Renal cortical epithelial cell (primary cell): ENCODE data around the gene TAL2.

DNA sequence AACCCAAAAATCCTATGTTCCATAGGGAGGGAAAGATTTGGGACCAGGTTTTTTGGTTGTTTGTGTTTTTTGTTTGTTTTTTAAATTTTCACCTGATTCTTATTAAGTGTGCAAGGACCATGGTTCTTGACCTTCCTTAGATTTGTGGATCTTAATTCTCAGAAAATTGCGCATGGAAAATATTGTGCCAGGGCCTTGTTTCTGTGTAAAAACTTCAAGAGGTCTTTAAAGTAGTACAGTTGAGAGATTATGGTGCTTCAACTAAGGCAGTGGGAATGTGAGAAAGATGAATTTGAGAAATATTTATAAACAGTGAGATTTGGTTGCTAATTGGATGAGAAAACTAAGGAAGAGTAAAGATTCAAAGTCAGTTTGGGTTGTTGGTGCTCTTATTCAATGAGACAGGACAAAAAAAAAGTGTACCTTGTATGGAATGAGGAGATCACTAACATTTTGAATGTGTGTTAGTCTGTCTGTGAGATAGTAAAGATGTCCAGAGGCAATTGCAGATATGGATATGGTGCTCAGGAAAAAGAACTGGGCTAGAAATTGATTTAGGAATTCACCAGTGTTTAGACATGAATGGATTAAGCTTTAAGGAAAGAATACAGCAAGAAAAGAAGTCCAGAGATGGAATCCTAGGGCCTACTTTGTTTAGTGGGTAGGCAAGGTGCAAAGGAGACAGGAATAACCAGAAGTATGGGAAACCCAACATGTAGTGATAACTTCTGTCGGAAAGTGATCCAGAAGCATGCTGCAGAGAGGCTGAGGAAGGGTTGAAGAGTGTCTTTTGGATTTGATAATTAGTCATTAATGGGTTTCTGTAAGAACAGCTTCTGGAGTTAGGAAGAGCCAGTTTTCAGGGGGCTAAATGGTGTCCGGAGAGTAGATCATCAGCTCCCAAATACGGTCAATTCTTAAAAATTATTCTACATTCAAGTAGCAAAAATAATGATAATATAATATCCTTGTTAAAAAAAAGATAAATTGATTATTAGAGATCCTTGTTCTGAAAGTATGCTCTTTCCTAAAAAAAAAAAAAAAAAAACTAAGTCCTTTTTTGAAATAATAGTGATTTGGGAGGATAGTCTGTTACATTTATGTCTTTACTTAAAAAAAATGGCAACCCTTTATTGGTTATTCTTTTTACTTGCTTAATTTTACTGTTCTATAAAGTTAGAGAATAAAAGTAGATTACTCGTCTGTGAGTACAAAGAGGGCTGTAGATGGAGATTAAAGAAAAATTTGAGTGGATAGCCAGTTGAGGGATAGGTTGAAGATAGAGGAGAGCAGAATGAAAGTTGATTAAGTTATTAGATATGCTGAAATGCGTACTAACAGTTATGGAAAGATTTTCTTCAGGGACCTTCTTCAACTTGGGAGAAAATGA is 15.0 kb downstream of the ZNF189 start:
- RRBS, result no CpG with 5 or more reads among the region's 6 CpGs

GRCh38 chr9:101418360-101418995 is 17.1 kb downstream of the ALDOB start:
- RRBS, result no CpG with 5 or more reads among the region's 6 CpGs

DNA sequence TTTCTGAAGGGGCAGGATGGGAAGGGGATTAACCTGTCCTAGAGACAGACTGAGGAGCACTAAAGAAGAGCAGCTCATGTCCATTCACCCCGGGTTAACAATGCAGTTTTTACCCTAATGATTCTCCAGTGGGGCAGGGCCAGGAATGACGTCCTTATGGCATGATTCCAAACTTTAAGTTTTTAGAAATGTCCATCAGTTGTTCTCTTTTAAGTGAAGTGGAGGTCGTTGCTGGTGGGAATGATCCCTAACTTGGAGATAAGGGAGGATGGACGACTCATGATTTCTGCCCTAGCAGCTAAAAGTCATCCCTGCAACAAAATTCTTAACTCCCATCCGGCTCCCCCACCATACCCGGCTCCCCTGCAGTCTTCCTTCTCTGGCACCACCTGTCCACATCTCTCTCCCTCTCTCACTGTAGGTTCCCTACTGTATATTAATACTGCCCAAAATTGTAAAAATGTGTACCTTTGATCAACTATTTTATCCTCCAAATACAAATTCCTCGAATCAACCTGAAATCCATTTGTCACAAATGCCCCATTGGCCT is 1.2 kb downstream of the NIPSNAP3A start:
- RRBS, result no CpG with 5 or more reads among the region's 7 CpGs

DNA sequence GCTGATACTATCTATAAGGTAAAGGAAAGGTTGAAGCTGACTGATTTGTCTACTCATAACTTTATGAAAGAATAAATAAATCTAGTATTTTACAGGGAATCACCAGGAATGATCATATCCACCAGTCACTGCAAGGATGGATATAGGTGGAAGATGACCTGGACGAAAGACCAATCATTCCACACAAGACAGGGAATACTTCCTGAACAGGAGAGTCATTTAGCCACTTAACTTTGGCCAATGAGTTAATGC is 60.4 kb downstream of the ABCA1 start:
- RRBS, result no CpG with 5 or more reads among the region's 1 CpG

GRCh38 chr9:104868329-104868666 is 59.7 kb downstream of the ABCA1 start:
- RRBS, result no CpG with 5 or more reads among the region's 7 CpGs

DNA sequence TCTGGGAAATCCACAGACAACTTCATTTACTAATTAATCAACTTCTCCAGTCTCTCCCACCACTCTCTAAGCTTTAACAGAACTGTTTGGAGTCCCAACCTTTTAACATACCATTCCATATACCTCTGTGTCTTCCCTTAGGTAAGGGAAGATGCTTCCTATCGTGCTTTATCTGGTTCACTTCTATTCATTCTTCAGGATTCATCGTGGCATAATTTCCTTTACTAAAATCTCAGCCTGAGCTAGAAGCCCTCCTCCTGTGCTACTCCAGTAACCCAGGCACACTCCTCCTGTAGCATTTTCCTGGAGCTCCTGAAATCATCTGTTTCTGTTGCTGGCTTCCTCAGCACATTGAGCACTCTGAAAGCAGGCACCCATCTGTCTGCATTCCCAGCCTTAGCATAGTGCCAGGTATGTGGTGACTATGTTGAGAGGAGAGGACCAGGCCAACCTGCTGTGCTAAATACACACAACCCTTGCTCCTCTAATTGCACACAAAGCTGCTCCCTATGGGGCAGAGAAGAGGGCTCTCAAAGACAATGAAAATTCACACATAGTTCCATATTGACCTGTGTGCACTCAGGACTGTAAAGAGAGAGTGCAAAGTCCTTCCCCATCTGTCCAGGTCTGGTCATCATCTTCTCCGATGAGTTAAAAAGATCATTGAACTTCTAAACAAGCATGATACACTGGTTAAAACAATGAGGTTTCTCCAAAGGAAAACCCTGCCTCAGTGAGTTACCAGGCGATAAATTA is 38.5 kb downstream of the ABCA1 start:
- RRBS, result no CpG with 5 or more reads among the region's 4 CpGs

GRCh38 chr9:105187650-105188250 is 56.7 kb upstream of the SLC44A1 start:
- RRBS, result no CpG with 5 or more reads among the region's 6 CpGs

DNA sequence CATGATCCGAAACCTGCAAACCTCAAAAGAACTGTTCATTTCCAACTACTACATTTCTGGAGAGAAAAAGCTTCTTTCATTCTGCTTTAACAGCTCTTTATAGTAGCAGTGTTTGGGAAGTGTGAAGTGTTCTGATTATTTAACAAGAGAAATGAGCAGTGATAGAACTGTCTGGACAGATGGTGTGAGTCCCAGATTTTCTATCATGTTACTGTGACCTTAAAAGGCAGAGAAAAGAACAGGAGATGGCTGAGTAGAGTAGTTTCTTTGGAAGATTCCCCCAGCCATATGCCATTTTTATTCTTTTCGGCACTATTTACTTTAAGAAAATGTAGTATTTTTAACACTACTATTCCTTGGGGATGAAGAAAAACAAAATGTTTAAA is 41.2 kb upstream of the TAL2 start:
- RRBS, result no CpG with 5 or more reads among the region's 2 CpGs

DNA sequence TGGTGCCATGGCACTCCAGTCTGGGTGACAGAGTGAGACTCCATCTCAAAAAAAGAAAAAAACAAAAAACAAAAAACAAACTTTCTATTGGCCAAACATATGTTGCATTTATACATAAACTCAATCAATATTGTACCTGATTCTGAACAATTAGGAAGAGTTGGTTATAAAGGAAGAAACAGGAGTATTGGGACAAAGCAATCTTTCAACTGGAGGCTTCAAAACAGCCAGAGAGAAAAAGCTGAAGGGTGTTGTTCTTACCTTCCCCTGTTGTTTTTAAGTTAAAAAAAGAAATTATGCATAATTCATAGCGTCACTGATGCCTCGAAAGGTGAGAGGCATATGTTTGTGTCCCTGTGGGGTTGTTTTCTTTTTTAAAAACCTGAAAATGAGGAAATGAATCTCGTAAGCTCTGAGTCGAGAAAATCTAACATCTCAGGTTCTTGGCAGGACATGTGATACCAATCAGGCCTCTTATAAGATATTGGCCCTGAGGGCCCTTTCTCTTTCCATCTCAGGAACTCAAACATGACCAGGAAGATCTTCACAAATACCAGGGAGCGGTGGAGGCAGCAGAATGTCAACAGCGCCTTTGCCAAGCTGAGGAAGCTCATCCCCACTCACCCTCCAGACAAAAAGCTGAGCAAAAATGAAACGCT is at the start of gene TAL2:
TSS of gene TAL2 (plus strand) at position 489 of the 659 bp plus-strand sequence.
- RRBS, result no CpG with 5 or more reads among the region's 7 CpGs

DNA sequence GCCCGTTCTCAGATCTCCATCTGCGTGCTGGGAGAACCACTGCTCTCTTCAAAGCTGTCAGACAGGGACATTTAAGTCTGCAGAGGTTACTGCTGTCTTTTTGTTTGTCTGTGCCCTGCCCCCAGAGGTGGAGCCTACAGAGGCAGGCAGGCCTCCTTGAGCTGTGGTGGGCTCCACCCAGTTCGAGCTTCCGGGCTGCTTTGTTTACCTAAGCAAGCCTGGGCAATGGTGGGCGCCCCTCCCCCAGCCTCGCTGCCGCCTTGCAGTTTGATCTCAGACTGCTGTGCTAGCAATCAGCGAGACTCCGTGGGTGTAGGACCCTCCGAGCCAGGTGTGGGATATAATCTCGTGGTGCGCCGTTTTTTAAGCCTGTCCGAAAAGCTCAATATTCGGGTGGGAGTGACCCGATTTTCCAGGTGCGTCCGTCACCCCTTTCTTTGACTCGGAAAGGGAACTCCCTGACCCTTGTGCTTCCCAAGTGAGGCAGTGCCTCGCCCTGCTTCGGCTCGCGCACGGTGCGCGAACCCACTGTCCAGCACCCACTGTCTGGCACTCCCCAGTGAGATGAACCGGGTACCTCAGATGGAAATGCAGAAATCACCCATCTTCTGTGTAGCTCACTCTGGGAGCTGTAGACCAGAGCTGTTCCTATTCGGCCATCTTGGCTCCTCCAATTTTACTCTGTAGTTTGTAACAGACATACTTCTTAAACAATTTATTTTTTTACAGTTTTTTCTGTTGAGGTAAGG is 88.2 kb downstream of the TMEM38B start:
- RRBS, result no CpG with 5 or more reads among the region's 28 CpGs

DNA sequence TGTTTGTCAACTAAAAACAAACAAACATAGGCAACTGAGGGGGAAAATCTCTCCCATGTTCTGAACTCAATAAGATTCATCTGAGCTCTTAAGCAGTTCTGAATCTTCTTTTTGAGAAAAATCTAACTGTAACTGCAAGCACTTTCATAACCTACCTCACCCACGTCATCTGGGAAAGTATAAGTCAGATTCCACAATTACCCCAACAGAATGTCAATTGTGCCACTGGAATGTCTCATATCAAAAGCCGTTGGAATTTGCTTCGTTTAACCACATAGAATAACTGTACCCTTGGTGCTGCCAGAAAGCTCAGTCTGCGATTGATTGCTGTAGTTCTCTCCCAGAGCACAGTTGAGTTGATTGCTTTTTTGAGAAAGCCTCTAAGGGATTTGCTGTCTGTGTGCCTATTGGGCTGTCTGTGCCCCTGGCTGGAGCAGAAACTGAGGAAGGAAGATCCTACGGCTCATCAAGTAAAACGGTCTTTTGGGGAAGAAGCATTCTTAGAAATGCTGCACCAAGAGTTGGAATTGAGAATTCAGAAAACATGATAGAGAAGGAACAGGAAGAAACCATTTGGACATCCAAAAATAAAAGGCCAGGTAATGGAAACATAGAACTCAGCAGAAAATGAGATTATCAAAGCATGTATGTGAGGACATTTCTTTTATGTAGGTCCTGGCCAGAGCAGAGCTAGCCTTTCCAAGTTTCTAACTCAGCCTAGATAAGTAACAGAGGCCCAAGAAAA is 583.7 kb downstream of the TMEM38B start:
- RRBS, result no CpG with 5 or more reads among the region's 6 CpGs

DNA sequence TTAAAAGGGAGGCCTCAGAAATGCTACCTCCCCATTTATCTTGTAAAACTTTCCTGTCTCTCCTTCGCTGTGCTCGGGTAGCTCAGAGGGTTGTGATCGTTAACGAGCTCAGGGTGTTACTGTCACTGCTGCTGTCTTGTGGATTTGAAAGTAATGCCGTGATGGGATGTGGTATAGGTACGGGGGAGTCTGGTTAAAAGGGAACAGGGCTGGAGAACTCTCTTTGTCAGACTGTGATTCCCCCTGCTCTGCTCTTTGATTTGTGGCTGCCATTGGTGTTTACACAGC is 26.2 kb downstream of the ZNF462 start:
- RRBS, result no CpG with 5 or more reads among the region's 6 CpGs

DNA sequence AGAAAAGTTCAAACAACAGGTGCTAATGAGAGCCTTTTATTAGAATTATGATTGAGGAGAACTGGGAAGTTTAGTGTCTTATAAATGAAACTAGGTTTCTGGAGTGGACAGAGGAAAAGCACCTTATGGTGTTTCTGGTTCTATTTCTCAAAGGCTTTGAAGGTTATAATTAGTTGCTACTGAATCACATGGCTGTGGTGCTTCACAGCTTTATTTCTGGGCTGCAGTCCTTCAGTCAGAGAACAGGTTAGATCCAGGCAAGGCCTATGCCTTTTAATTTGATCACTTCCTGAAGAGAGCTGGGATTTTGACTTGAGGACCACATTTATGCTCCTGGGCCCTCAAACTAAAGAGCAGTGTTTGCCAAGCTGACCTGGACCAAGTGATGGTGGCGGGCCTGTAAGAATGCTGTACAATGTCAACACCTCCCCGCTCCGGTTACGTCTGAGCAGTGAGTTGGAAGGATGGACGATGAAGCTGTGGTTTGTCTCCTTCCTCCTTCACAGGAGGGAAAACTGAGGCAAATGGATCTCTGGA is 56.0 kb downstream of the ZNF462 start:
- RRBS, result no CpG with 5 or more reads among the region's 5 CpGs

- RRBS, result no CpG with 5 or more reads among the region's 3 CpGs
Measured at GRCh38 chr9:107068512-107069027, 205.6 kb downstream of the ZNF462 start.

- RRBS, result no CpG with 5 or more reads among the region's 2 CpGs
Measured at GRCh38 chr9:107192383-107192726, 90.7 kb upstream of the RAD23B start.

DNA sequence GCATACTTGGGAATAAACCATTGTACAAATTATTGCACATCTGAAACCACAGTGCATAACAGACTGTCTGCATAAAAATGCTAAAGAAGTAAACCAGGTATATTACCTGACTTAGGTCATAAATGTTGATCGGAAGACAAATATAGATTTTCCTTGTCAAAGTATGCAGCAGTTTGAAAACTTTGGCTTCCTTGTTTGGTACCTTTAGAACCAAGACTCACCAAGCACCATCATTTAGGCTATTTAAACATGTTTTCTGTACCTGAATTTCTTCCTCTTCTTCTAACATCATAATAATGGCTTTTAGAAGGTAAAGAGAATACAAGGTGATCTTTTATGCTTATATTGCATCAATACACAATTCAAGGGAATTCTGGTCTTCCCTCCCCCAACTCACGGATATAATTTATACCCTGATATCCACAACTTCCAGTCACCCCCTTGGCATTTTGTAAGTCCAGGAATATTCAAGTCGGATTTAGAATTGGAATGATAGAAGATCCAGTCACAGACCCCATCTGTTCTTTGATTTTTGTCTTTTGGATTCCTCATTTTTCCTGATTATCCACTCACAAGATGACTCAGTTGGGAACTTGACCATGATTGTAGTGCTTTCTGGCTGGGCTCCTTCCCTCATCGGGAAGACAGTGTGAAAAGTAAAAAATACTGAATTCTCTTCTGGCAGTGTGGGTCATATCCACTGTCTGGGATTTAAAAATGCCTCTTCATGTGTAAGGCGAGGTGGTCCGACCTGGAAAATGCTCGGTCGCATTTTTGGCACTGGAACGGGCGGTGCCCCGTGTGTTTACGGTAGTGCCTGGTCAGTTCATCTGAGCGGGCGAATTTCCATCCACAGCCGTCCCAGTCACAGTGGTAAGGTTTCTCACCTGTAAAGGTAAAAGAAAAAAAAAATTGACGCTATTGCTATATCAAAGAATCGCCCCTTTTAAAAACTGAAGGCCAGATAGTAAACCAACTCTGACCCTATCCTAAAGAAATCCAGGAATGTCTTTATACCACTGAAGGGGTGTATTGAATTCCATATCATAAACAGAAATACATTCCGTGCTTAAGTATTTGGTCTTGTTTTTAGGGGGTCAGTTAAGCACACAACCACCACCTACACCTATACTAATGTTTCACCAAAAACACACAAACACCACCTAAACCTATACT is 4.1 kb downstream of the KLF4 start:
- RRBS, result no CpG with 5 or more reads among the region's 18 CpGs

- RRBS, result no CpG with 5 or more reads among the region's 7 CpGs
Measured at GRCh38 chr9:107606207-107606863, 116.8 kb upstream of the KLF4 start.

DNA sequence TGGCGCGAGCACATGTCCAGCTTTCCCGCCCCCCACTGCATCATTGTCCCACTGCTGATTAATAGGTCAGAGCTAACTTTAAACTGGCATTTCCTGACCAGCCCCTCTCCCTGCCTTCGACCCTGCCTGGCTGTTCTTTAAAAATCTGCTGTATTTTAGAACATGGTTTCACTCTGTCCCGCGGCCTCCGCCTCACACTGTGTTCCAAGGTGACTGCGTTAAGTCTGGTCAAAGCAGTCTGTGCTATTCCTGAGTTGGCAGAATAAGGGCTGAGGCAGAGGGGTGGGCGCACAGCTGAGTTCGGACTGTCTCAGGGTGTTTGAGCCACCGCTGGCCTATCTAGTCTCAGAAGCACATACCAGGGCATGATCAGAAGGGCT is 178.2 kb upstream of the KLF4 start:
- RRBS, result no CpG with 5 or more reads among the region's 11 CpGs

- RRBS, result no CpG with 5 or more reads among the region's 9 CpGs
Measured at GRCh38 chr9:107818451-107818902, 328.9 kb upstream of the KLF4 start.

GRCh38 chr9:107833178-107833679 is 343.7 kb upstream of the KLF4 start:
- RRBS, result no CpG with 5 or more reads among the region's 3 CpGs